Peyer's patch (tissue), 4 donors: Measurements from ENCODE around the genes NUTM2E and TMEM254.

DNA sequence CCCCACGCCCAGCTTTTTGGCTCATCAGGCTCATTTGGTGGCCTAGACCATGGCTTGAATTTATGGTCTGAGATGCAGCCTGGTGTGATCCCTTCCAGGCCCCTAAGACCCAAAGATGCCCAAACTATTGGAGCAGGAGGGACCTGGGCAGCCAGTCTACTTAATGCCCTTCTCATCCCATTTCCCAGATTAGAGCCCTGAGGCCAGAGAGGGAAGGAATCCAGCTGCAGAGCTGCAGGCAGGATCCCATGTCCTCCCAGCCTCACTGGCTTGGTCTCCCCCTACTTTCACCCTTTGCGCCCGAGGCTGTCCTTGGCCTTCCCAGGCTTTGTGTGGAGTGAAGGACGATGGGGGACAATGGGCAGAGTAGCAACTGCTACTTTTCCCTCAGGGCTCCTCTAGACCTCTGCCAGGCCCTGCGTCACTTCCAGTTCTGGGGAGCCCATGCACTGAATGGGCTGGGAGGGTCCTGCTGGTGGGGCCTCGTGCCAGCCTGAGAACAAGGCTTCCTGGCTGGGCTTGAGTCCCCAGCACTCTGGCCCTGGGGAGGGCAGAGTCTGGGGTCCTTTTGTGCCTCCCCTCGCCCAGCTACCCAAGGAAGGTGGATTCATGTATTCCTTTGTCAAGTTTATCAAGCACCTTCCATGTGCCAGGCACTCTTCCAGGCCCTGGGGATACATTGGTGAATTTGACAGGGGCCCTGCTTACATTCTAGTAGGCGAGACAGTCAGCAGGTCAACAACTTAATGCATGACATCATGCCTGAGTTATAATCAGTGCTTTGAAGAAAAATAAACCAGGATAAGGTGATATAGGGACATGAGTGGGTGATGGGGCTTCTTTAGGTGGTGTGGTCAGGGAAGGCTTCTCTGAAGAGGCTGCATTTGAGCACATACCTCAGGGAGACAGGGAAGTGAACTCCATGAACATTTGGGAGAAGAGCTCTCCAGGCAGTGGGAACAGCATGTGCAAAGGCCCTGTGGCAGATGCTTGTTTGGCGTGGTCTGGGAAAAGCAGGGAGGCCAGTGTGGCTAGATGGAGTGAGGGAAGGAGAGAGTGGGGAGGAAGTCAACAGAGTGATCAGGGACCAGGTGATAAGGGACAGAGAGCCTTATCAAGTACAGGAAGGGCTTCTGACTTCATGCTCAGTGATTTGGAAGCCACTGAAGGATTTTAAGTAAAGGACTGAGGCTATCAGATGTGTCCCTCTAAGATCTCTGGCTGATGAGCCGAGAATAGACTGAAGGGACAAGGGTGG is 14.0 kb downstream of the ZMIZ1 start:
- PRO-cap, result no peak
- RAMPAGE, long total RNA, 4 experiments, result start-site peak on the plus strand in 1 of 4 experiments, centred at position 928 of the sequence, 5 reads per replicate

DNA sequence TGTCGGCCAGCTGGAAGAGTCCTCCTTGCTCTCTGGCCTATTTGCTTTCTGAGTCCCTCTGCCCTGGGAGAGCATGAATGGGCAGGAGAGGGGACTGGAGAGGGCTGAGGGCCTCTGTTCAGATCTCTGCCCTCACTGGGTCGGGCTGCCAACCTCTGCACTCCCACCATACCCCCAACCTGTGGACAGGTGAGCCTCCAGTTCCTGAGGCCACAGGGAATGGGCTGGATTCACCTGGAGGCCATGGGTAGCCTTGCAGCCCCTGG is 80.4 kb downstream of the ZMIZ1 start:
- PRO-cap, result no peak
- RAMPAGE, long total RNA, 4 experiments, result no peak in any of the 4 experiments

- PRO-cap, result no peak
- RAMPAGE, long total RNA, 4 experiments, result no peak in any of the 4 experiments
Observed at GRCh38 chr10:79208998-79209720, 138.1 kb upstream of the PPIF start.

- PRO-cap, result bidirectional peak, plus-strand start at chr10:79249993, minus-strand start at chr10:79249900
- RAMPAGE, long total RNA, 4 experiments, result no peak in any of the 4 experiments
Observed at GRCh38 chr10:79249337-79250091, 97.8 kb upstream of the PPIF start.

DNA sequence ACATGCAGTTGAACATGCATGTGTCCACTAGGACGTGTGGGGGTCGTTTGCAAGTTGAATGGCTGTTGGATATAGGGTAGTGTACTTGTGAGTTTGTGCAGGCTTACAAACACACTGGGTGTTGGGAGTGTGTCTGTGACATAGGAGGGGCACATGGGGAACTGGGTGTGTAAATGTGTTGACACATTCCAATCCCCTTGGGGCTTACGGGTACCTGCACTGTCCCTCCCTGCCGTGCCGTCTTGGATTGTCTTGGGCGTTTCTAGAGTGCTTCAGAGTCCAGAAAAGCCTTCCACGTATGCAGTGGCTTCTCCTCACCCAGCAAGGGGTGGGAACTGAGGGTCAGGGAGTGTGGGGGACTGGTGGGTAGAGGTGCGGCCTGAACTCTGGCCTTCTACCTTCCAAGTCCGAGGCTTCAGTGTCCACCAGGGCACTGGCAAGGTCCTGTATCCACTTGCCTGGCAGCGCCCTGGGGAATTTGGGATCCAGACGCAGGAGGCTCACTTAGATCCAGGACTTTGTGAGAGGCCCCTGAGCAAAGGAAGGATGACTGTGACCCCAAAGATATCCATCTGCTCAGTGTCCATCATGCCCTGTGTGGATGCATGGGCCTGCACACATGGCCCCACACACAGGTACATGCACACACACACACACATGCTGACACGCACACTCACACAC is 93.9 kb upstream of the PPIF start:
- PRO-cap, result no peak
- RAMPAGE, long total RNA, 4 experiments, result no peak in any of the 4 experiments

GRCh38 chr10:79259950-79260796 is 87.1 kb upstream of the PPIF start:
- PRO-cap, result no peak
- RAMPAGE, long total RNA, 4 experiments, result no peak in any of the 4 experiments

GRCh38 chr10:79286117-79287059 is 60.9 kb upstream of the PPIF start:
- PRO-cap, result bidirectional peak, plus-strand start at chr10:79286421, minus-strand start at chr10:79286470
- RAMPAGE, long total RNA, 4 experiments, result no peak in any of the 4 experiments

DNA sequence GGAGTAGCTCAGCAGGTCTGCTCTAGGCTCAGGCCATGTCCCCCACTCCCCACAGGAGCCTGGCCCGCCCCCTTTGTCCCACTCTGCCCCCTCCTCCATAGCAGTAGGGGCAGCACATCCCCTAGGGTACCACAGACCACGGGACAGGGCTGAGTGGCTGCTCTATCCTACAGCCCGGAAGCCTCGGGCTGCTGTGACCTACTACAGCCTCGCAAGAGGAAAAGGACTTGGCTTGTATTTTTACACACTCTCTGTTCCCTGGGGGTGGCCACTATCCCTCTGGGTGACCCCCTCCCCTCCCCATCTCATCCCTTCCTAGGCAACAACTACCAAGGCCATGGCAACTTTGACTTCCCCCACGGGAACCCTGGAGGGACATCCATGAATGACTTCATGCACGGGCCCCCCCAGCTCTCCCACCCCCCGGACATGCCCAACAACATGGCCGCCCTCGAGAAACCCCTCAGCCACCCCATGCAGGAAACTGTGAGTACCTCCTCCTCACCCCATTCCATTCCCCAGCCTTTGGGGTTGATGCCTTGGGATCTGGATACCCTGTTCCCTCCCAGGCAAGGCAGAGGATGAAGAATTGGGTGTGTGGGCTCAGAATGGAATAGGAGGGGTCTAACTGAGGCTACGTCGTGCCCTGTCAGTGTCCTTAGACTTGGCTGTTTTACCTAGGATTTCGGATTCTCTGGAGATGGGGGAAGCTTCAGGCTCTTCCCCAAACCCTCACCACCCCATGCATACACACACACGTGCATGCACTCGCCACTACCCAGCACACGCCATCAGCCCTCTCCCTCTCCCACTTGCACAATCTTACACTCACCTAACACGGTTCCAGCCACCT is 40.0 kb upstream of the PPIF start:
- PRO-cap, result no peak
- RAMPAGE, long total RNA, 4 experiments, result no peak in any of the 4 experiments

DNA sequence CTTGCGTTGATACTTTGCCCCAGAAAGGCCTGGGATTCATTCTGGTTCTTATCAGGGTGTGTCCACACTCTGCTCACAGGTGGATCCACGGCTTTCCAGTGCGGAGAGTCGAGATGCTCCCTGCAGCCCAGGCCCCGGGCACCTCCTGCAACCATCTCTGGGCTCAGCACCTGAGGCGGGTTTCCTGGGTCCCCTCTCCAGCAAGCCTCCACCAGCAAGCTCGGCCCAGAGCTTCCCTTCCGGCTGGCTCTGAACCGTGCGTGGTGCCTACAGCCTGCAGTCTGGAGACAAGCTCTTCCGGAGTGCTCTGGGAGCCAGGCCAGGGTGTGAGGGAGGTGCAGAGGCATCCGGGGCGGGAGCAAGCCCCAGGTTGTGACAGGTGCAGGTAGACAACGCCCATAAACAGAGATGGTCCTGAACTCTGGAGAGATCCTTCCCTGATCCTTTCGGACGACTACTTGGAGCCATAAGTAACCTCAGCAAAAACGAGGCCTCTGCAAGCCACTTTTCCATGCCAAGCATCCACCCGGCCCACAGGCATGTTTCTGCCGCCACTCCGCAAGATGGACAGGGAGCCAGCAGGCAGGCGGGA is 32.2 kb upstream of the PPIF start:
- PRO-cap, result no peak
- RAMPAGE, long total RNA, 4 experiments, result no peak in any of the 4 experiments

DNA sequence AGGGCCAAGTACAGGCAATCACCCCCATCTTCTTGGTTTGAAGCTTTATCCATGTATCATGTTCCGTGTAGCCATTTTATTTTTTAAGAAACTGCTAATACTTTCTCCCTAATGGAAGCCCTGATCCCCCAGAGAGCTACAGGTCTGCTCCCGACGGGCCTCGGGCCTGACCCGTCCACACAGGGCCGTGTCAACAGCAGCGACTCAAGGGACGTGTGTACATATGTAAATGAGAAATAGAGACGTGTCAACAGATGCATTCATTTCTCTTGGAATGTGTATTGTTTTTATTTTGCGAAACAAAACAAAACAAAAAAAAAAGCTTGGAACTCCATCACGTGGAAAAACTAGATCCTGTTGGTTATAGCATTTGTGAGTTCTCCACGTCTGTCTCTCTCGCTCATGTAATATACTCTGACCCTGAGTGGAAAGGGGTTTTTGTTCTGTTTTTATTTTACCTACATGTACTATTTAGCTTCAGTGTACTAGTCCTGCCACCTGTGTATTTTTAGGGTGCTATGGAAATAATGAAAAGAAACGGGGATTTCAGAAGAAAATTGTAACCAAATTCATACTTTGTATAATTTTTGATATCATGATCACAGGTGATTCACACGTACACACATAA is 31.6 kb upstream of the PPIF start:
- PRO-cap, result no peak
- RAMPAGE, long total RNA, 4 experiments, result no peak in any of the 4 experiments

GRCh38 chr10:79323188-79323992 is 23.9 kb upstream of the PPIF start:
- PRO-cap, result no peak
- RAMPAGE, long total RNA, 4 experiments, result no peak in any of the 4 experiments

DNA sequence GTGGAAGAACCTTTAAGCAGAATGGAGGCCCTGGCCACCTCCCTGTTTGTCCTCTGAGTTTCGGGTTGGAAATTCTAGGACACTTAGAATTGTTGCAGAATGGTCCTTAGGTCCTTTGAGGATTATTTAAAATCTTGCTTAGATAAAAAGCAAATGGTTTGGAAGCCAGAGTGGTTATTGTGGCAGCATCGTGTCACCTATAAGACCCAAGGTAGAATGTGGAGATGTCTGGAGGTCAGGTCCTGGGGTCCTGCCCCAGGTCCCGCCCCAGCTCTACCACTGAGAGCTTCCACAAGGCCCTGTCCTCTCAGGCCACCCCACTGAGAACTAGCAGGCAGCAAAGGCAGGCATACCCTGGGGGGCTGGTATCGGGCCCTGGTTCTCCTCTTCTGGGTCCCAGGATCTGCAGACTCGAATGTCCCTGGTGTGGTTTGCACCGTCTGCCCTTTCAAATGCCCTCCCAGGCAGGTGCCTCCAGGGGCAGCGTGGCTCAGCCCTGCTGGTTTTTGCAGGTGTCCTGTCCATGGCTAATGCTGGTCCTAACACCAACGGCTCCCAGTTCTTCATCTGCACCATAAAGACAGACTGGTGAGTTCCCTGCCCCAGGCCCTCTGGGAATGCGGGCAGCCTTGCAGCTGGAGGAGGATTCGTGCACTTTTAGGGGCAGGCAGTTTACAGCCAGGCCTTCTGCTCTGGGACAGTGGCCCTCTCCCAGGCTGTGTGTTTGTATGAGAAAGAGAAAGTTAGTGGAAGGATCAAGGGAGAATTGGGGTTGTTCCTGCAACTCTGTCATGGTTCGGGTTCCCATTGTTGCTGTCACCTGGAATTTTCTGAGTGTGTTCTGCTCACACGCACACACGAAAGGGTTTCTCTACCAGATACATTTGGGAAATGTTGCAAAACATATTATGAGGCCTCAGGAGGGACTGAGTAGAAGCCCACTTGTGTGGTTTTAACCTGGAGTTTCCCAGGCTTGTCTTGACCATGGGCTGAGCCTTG is 4.8 kb downstream of the PPIF start:
- PRO-cap, result no peak
- RAMPAGE, long total RNA, 4 experiments, result no peak in any of the 4 experiments

DNA sequence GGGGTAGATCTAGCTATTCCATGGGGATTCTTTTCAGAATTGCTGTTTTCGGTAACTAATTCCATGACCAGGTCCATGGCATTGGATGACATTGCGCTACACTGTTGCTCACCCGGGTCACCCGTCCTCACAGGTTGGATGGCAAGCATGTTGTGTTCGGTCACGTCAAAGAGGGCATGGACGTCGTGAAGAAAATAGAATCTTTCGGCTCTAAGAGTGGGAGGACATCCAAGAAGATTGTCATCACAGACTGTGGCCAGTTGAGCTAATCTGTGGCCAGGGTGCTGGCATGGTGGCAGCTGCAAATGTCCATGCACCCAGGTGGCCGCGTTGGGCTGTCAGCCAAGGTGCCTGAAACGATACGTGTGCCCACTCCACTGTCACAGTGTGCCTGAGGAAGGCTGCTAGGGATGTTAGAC is 6.3 kb downstream of the PPIF start:
- PRO-cap, result no peak
- RAMPAGE, long total RNA, 4 experiments, result no peak in any of the 4 experiments

DNA sequence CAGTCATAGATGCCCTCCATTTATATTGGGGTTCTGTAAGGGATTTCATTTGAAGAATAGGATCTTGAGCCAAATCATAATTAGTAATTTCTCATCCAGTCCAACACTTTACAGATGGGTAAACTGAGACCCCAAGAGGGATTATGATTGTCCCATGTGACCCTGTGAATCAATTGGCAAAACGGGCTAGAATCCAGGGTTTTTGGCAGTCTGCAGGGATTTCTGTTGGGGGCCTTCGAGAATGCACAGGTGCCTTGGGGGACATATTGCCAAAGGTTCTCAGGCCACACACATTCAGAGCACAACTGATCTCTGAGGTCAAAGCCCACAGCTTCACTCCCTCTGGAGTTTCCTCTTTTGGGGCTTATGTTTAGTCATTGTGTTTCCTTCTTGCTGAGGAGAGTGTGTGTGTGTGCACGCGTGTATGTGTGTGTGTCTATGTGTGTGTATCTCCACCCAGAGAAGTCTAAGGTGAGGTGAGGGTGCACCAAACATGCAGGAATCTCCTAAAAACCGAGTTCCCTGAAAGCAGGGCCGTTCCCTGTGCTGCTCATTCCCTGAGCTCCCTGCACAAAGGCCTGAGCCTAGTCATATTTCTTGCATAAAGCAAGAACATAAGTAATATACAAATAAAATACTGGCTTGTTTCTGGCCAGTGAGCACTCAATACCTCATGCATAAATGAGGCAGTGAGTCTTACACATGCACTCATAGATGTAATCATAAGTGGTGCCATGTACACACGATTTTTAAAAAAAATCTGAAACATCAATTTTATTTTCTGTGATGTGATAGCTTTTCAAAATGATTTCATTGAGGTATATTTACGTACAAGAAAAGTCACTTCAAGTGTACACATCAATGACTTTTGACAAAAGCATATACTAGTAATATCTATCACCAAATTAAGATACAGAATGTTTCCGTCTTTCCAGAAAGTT is 9.0 kb downstream of the PPIF start:
- PRO-cap, result no peak
- RAMPAGE, long total RNA, 4 experiments, result no peak in any of the 4 experiments

GRCh38 chr10:79391487-79392685 is 44.6 kb downstream of the PPIF start:
- PRO-cap, result no peak
- RAMPAGE, long total RNA, 4 experiments, result no peak in any of the 4 experiments

- PRO-cap, result no peak
- RAMPAGE, long total RNA, 4 experiments, result start-site peak on the minus strand in 1 of 4 experiments, at chr10:79736958-79737053 at its widest, 18 reads per replicate
Observed at GRCh38 chr10:79736717-79737074, 33.7 kb downstream of the NUTM2B start.

DNA sequence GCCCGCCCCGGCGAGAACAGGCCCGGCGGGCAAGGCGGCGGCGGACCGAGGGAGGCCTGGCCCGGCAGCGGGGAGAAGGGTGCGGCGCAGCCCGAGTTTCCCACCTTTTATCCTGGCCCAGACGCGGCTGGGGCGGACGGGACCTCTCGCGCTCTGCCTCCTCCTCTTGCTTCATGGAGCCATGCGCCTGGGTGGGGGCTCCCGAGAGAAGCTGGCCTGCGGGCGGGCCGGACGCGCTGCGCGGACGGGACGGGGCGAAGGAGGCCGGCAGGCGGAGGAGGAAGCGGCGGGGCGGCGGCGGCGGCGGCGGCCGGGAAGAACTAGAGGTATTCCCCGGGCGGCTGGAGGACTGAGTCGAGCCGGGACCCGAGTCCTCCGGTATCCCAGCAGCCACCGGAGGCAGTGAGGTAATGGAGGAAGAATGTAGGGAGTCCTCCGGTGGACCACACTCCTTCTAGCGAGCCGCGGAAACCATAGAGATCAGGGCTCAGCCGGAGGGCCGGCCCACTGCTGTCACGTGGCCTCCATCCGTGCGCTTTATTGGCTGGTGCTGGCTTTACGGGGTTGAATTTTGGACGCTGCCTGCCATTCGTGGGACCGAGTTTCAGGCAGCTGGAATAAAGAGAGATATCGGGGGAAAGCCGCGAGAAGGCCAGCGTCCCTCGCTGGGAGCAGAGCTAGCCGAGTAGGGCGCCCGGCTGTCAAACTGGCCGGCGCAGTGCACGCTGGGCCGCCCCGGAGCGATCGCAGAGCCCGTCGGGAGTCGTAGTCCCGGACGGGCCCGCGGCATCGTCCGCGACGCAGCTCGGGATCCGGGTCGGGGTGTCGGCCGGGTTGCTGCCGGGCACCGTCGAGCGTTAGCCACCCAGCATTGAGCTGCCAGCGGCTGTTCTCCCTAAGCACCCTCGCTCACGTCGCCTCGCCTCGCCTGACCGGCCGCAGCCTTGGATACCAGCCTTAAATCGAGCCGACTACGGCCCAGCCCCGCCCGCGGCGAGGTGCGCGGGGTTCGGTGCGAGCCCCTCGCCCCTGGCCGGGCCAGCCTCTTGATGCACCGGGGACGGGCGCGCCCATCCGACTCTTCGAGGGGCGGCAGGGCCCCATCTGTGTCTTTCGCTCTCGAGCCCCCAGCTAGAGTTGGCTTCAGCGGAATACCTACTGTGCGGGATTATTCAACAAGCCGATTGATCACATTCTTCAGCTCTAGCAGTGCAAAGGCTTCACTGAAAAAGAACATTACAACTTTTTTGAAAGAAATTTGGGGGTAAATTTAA is at the start of gene NUTM2E:
Gene NUTM2E, plus strand, starts transcription at position 646 of the 1,274 bp plus-strand sequence.
- PRO-cap, result bidirectional peak, plus-strand start at position 646 of the sequence, minus-strand start at position 454 of the sequence; unidirectional peak, plus-strand start at position 774 of the sequence
- RAMPAGE, long total RNA, 4 experiments, result start-site peak on the plus strand in 2 of 4 experiments, centred at positions 783 to 804 of the sequence, 9 to 17 reads per replicate; start-site peak on the minus strand in 1 of 4 experiments, centred at position 277 of the sequence, 20 reads per replicate

DNA sequence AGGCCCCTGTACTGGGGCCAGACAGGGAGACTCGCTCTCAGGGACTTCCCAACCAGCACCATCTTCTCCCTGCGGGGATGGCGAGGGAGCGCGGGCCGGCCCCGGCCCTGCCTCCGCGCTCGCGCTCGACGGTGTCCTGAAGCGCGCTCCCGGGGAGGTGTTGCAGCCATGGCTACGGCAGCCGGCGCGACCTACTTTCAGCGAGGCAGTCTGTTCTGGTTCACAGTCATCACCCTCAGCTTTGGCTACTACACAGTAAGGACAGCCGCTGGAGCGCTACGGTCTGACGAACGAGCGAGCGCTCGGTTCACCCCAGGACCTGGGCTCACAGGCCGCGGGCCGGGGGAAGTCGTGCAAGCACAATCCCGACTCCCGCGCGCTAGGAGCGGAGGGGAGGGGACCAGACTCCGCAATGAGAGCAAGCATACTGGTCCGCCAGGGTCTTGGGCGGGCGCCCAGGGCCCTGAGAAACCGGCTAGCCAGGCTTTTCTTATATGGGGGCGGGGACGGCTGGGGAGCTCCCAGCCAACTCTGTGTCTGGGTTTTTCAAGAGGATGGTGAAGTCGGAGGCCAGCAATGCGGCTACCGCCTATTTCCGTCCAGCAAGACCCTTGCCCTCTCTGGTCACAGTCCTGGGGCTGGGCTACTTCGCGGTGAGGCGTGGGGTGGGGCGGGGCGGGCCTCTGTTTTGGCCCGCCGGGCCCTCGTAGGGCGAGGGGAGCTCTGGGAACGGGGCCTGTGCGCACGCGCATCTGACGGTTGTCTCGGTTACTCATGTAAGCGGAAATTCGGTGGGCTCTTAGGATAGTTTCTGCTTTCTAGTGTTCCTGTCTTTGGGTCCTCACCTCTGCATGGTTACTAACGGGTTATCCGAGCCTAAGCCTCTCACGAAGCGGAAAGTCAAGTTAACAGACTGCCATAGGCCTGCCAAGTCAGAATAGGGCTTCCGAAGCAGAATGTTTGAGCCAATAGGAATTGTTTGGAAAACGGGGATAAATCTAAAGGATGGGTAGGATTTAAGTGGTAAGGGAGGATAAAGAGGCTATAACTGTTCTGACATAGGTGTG is at the start of gene TMEM254:
Gene TMEM254, plus strand, starts transcription at position 134 of the 1,067 bp plus-strand sequence.
- PRO-cap, result bidirectional peak, plus-strand start at position 140 of the sequence, minus-strand start at position 71 of the sequence; bidirectional peak, plus-strand start at position 330 of the sequence, minus-strand start at position 321 of the sequence; bidirectional peak, plus-strand start at position 749 of the sequence, minus-strand start at position 613 of the sequence
- RAMPAGE, long total RNA, 4 experiments, result start-site peak on the plus strand in 4 of 4 experiments, centred at positions 165 to 755 of the sequence, 5 to 43 reads per replicate; start-site peak on the minus strand in 1 of 4 experiments, centred at position 635 of the sequence, 5 reads per replicate

DNA sequence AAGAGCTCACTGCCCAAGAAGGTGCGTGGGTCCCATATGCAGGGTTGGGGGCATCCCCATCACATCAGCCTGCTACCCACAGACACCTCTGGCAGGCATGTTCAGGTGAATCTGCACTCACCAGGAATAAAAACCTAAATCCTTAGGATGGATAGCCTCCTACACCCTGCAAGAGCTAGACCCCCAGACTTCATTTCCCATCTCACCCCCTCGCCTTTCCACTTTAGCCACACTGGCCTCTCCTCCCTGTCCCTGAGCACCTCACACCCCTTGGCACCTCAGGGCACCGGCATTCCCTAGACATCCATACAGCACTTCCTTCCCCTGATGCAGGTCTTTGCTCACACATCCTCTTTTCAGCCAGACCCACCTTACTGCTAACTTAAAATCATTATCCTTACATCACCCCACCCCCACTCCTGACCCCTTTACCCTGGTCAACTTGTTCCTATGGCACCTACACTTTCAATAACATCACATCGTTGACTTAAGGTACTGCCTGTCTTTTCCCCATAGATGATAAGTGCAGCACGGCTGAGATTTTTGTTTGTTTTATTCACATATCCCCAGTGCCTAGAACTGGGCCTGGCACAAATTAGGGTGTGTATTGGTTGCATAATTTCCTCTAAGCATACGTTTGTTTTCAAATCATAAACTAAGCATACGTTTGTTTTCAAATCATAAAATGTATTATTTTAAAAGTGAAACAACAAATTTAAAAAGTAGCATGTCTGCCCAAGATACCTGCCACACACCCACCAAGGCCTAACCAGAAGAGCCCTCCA is 35.5 kb downstream of the ANXA11 start:
- PRO-cap, result no peak
- RAMPAGE, long total RNA, 4 experiments, result no peak in any of the 4 experiments

DNA sequence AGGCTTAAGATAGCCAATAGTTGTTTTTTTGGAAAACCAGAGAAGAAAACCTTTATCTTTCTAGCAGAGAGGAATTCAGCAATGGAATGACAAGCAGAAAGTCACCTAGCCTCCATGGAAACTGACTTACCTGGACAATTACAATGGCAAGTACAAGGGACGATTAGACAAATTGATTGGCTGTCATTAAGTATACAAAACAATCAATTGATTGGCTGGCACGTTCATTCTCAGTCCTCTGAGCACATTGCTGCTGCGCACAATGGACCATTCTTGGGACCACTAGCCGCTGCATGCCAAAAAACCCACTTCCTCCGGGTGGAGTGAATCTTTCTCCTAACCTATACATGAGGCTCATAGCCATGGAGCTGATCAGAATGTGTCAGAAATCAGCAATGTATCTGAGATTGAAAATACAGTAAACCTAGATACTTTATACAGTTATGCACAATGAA is 2.1 kb downstream of the MAT1A start:
- PRO-cap, result no peak
- RAMPAGE, long total RNA, 4 experiments, result no peak in any of the 4 experiments